ENCODE data around the genes HSPD1, RFTN2 and TYW5.

DNA sequence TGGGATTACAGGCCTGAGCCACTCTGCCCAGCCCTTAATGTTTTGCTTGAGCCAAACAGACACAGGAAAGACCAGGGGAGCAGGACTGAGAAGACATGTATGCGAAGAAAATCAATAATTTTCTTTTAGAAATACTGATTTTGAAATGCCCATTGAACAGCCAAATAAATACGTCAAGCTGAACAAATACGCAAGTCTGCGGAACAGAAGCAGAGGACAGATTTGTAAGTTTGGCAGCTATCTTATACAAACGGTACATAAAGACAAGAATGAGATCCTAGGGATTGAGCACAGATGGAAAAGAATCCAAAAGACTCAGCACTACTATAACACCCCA lies 20.8 kb downstream of the SF3B1 start:
- PRO-cap, result no peak

GRCh38 chr2:197499683-197500501 lies at the start of gene HSPD1:
TSS of gene HSPD1 (minus strand) at chr2:197499840.
- PRO-cap, result bidirectional peak, plus-strand start at chr2:197500126, minus-strand start at chr2:197499835; bidirectional peak, plus-strand start at chr2:197500404, minus-strand start at chr2:197500390

DNA sequence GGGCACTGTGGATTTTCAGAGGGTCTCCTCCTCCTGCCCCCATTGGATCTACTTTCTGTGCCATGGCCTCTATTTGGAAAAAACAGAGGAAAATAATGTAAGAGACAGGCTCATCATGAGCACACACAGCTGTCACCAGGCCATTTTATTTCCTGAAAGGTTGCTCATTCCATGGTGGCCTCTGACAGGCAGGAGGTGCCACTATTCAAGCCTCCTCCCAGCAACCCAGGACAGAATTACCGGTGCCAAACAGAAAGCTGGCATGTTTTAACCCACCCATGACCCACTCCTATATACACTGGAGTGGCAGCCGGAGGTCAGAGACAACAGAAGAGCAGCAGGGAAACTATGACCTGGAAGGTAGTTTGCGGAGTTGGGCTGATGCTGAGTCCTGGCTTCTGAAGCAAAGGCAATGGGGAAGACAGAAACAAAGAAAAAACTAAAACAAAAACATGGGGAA lies 2.3 kb downstream of the RFTN2 start:
- PRO-cap, result no peak

DNA sequence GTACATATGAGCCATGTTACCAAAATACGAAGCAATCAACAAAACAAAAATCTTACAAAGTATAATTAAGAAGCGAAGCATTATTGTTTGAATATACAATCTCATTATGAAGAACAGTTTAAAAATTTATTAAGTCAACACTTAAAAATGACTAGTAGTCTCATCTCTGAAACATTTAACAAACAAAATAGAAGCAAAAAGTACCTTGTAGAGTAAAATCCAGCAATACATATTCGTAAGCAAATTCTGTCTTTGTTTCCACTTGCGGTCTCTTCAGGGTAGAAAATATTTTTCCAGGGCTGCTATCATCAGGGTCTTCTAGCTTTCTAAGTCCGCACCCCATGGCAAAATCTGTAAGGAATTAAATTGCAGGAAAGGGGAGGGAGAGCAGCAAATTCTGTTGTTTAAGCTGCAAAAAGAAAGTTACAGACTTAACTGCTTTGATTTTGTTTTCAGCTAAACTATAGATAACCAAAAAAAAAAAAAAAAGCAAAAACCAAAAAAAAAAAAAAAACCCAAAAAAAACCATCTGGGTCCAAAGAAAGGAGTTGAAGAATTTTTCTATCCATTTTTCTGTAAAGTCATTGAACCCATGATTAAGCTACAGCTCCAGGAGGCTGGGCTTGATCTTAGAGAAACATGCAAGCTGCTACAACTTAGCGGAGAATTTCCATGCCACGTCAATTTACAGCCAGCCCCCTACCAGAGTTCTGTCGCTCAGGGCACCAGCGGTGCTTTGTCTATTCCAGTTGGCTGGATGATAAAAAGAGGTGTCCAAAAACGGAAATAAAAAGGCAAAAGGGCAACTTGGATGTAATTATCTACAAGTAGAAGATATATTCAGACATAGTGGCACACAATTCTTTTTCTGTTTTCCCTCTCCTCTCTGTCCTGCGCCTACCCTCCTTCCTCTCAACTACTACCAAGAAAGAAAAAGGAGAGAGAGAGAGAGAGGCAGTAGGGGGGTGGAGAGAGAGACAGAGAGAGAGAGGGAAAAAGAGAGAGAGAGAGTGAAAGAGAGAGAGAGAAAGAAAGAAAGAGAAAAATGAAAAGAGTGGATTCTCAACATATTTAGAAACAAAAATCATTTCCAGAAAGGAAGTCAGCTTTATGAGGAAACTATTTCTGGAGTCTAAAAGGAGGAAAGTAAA lies at the start of gene RFTN2:
TSS of gene RFTN2 (minus strand) at position 472 of the 1,151 bp plus-strand sequence.
- PRO-cap, result bidirectional peak, plus-strand start at position 683 of the sequence, minus-strand start at position 623 of the sequence; bidirectional peak, plus-strand start at position 702 of the sequence, minus-strand start at position 738 of the sequence

- PRO-cap, result no peak
Measured at GRCh38 chr2:197808860-197809433, 4.6 kb downstream of the PLCL1 start.

DNA sequence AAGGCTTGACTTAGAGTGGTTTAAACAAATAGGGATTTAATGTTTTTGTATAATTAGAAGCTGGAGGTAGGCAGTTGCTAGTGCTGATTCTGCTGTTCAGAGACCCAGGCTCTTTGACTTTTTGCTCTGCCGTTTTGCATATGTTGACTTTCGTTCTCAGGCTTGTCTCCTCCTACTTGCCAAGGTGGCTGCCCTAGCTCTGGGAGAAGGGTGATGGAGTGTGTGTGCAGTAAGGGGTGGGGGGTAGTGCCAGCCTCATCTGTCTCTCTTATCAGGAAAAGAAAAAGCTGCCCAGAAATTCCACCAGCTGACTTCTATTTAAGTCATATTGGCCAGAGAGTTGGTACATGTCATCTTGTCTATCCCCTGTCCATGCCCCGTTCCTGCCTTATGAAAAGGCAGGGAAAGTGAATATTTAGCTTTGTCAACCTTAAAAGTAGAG lies 89.4 kb downstream of the PLCL1 start:
- PRO-cap, result no peak

- PRO-cap, result no peak
Measured at GRCh38 chr2:198005209-198005595, 200.8 kb downstream of the PLCL1 start.

- PRO-cap, result no peak
Measured at GRCh38 chr2:198778006-198778321, 679.8 kb downstream of the SATB2 start.

GRCh38 chr2:199366391-199367098 lies 91.2 kb downstream of the SATB2 start:
- PRO-cap, result no peak

GRCh38 chr2:199458124-199459002 lies 624 bp upstream of the SATB2 start:
- PRO-cap, result bidirectional peak, plus-strand start at chr2:199458379, minus-strand start at chr2:199457939; bidirectional peak, plus-strand start at chr2:199458699, minus-strand start at chr2:199458707; bidirectional peak, plus-strand start at chr2:199458902, minus-strand start at chr2:199458932

DNA sequence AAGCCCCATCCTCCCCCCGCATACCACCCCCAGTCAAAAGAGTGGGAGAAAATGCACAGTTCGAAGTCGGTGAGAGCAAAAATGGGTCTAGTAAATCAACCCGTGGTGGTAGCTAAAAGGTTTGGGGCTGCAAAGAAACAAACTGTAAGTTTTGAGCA lies 2.3 kb upstream of the SATB2 start:
- PRO-cap, result bidirectional peak, plus-strand start at position 86 of the sequence, minus-strand start outside the sequence

DNA sequence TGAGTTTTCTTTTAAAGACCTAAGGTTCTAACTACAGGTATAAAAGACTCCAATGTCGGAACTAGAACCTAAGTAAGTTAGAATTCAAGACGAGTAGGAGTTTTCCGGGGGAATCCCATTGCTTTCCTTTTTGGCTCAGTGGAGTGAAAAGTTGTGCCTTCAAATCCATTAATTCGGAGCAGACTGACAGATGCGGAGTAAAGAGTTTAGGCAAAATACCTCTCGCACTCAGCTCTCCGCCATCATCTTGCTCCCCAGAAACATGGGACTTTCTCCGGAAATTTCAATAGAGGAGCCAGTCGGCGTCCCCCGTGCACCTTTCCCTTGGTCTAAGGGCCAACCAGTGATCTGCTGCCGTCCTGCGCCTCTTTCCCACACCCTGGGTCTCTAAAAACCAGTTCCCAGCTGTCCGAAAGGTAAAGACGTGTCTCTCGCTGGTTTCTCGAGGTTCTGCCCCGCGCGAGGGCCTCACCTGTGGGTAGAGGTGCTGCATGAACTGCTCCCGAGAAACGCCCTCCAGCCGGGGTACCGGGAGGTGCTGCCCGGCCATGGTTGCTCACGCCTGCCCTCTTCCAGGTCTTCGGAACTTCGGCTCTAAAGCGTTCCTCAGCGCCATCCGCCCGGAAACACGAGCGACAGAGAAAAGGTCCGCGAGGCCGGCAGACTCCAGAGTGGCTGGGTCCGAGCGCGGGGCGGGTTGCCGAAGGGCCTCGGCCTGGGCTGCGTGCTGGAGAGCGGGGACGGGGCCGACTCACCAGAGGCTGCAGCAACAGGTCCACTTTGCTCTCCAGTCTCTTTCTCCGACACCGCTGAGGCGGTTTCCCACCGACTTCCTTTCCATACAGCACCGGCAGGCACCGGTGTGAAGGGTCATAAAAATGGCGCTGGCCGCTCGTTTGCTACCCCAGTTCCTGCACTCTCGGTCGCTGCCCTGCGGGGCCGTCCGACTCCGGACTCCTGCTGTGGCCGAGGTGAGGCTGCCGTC lies at the start of gene TYW5:
TSS of gene TYW5 (minus strand) at position 571 of the 985 bp plus-strand sequence.
- PRO-cap, result bidirectional peak, plus-strand start at position 286 of the sequence, minus-strand start at position 249 of the sequence; bidirectional peak, plus-strand start at position 662 of the sequence, minus-strand start at position 550 of the sequence

DNA sequence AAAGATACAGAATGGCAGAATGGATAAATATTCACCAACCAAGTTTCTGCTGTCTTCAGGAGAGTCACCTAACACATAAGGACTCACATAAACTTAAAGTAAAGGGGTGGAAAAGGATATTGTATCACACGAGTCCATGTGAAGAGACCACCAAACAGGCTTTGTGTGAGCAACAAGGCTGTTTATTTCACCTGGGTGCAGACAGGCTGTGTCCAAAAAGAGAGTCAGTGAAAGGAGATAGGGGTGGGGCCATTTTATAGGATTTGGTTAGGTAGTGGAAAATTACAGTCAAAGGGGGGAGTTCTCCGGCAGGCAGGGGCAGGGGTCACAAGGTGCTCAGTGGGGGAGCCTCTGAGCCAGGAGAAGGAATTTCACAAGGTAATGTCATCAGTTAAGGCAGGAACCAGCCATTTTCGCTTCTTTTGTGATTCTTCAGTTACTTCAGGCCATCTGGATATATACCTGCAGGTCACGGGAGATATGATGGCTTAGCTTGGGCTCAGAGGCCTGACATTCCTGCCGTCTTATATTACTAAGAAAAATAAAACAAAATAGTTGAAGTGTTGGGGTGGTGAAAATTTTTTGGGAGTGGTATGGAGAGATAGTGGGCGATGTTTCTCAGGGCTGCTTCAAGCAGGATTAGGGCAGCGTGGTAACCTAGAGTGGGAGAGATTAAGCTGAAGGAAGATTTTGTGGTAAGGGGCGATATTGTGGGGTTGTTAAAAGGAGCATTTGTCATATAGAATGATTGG lies 104.6 kb upstream of the SPATS2L start:
- PRO-cap, result no peak

GRCh38 chr2:200397470-200397780 lies 90.9 kb downstream of the SPATS2L start:
- PRO-cap, result no peak

GRCh38 chr2:200406401-200406825 lies 99.9 kb downstream of the SPATS2L start:
- PRO-cap, result no peak

GRCh38 chr2:201070894-201071474 lies 487 bp downstream of the HYCC2 start:
- PRO-cap, result no peak

DNA sequence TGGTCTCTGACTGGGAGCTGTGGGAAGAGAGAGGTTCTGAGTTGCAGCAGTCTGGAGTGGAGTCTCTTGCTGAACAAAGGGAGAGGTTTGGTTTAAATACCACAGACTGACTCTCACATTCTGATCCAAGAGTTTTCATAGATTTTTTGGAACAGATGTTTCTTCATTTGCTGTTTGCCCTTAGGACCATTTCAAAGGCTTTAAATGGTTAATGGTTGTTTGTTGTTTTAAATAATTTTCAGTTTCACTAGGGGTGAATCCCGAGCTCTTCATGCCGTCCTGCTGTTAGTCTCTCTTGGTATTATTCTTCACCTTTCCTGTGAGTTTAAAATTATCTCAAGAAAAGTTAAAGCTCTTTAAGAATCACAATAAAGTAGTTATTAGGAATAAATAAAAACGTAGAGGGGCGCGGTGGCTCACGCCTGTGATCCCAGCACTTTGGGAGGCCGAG lies 949 bp upstream of the CFLAR start:
- PRO-cap, result no peak

DNA sequence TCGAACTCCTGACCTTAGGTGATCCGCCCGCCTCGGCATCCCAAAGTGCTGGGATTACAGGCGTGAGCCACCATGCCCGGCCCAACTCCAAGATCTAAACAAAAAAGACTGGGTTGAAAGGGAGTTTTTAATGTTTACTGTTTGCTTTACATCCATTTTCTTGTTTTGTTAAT lies 1.9 kb downstream of the CFLAR start:
- PRO-cap, result no peak

- PRO-cap, result no peak
Measured at GRCh38 chr2:201120899-201121169, 4.9 kb downstream of the CFLAR start.

DNA sequence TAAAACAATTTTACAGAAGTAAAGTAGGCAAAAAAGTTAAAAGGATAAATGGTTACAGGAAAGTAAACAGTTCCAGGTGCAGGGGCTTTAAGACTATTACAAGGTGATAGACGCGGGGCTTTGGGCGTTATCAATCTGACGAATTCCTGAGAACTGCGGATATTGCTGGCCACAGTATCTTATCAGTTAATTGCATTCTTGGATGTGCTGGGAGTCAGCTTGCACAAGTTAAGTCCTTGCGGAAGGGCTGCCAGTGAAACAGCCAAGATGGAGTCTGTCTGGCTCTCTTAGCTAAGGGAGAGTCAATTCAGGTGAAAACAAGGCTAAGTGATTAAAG lies 10.2 kb downstream of the CFLAR start:
- PRO-cap, result no peak